HL-60 (cell line): ENCODE data around the genes NFAT5, FCSK and CMTR2.

DNA sequence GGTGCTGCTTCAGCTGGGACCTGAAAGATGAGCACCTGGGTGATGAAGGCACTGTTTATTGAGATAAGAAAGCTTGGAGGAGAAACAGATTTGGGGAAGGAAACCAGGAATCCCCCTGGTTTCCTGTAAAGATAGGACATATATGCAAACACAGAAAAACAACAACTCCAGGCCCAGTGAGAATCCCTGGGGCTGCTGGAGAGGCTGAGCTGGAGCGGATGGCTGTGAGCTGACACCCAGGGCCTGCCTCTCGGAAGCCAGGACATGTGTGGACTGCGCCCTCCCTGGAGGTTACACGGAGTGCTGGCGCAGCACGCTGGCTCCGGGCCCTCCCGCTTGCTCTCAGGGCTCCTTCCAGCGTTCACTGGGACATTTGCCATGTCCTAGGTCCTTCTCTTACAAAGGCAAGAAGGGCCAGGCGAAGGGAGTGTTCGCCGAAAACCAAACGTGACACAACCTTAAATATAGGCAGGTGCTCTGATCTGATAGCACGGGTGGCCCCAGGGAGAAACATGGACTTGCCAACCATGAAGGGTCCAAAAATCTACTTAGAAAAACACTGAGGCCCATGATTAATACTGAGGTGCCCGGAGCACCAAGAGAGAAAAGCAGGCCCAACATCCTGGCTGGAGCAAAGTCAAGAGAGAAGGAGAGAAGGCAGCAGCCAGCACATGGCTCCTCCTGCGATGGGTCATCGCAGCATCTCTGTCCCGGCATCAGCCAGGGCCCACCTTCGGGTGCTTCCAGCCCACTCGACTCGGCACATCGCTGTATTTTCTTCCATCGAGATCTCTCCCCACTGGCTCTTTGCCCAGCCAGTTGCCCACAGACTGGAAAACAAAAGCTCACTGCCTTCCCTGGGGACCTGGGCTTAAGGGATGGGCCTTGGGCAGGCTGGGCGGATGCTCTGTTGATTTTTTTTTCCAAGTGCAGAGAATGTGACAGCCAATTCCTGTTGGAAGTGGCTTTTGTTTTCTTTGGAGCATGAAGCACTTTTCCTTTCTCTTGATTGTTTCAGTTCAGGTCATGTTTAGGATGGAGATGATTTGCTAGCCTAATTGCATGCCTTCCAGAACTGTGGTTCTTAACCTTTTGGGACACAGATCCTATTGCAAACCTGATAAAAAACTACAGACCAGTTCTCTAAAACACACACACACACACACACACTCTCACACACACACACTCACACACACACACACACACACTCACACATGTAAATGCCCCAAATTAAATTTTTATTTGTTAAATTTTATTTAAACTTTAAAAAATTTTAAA lies 57.9 kb downstream of the CYB5B start:
- RRBS = 100% methylated on average over 4 of the region's 24 CpGs

DNA sequence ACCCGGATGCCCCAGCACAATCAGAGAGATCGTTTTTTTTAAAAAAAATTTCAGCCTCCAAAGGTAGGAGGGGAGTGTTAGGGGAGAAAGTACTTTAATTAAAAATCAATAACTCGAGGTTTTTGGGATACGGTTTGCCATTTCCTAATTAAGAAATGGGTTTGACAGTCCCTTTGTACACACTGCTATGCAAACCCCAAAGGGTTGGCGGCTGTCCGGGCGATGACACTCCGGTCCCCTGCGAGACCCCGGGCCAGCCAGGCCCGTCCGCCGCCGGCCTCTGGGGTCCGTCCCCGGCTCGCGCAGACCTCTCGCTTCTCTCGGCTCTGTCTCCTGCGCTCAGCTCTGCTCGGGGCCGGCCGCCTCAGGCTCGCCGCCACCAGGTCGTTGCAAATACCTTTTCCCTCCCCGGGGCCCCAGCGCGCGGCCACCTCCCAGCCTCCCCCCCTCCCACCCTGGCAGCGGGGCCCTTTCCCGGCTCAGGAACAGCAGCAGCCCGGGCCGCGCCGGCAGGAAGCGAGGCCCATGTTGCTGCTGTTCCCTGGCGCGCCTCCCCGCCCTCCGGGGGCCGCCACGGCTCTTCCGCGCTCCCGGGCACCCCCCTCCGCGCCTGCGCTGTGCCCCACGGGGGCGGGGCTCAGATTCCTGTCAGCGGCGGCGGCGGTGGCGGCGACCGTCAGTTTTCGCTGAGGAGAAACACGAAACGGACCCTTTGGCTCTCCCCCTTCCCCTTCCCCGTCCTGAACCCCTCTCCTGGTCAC lies at the start of gene NFAT5:
NFAT5 (plus strand) TSS at position 640 of the 761 bp plus-strand sequence.
- RRBS = 3% methylated on average over 24 of the region's 63 CpGs

DNA sequence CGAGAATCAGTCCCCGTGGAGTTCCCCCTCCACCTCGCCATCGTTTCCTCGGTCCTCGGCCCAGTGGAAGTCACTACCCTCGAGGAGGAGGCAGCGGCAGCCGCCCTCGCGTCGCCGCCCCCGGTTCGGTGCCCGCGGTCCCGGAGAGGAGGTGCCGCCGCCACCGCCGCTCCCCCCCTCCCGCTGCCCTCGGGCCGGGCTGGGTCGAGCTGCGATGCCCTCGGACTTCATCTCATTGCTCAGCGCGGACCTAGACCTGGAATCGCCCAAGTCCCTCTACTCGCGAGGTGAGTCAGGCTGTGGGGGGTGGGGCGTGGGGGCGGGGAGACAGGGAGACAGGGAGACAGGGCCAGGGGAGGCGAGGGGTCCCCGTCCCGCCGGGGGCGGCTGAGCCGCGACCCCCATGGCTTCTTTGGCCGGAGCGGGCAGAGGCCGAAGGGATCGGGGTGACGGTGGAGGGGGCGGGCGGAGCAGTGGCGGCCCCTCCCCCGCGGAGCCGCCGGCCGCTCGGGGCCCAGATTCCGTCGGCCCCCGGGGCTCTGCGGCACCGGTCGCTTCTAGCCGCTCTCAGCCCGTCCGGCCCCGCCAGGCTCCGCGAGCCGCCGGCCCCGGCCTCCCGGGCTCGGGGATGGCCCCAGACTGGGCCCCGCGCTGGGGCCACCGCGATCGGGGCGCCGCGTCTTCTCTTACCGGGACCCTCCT lies 473 bp downstream of the NFAT5 start:
- RRBS = 3% methylated on average over 34 of the region's 82 CpGs

- RRBS = no CpG with 5 or more reads among the region's 6 CpGs
Measured at GRCh38 chr16:69569247-69569716, 3.5 kb downstream of the NFAT5 start.

DNA sequence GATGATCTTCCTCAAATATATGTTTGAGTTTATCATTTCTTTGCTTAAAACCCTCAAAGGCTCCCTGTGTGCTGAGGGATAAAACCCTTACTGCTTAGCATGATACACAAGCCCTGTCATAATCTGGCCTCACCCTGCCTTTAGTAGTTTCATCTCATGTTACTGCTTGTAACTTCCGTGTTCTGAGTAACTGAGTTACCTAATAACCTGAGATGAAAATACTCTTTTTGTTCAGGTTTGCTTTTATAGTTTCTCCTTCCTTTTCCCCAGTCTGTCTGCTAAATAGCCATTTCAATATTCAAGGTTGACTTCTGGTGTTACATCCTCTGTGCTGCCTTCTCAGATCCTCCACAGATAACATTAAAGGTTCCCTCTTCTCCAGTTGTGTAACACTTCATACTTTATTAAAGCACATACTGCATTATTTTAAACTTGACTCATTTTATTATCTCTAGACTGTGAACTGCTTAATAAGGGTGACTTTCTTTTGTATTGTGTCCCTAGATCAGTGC lies 47.6 kb downstream of the NFAT5 start:
- RRBS = no CpG with 5 or more reads among the region's 1 CpG

DNA sequence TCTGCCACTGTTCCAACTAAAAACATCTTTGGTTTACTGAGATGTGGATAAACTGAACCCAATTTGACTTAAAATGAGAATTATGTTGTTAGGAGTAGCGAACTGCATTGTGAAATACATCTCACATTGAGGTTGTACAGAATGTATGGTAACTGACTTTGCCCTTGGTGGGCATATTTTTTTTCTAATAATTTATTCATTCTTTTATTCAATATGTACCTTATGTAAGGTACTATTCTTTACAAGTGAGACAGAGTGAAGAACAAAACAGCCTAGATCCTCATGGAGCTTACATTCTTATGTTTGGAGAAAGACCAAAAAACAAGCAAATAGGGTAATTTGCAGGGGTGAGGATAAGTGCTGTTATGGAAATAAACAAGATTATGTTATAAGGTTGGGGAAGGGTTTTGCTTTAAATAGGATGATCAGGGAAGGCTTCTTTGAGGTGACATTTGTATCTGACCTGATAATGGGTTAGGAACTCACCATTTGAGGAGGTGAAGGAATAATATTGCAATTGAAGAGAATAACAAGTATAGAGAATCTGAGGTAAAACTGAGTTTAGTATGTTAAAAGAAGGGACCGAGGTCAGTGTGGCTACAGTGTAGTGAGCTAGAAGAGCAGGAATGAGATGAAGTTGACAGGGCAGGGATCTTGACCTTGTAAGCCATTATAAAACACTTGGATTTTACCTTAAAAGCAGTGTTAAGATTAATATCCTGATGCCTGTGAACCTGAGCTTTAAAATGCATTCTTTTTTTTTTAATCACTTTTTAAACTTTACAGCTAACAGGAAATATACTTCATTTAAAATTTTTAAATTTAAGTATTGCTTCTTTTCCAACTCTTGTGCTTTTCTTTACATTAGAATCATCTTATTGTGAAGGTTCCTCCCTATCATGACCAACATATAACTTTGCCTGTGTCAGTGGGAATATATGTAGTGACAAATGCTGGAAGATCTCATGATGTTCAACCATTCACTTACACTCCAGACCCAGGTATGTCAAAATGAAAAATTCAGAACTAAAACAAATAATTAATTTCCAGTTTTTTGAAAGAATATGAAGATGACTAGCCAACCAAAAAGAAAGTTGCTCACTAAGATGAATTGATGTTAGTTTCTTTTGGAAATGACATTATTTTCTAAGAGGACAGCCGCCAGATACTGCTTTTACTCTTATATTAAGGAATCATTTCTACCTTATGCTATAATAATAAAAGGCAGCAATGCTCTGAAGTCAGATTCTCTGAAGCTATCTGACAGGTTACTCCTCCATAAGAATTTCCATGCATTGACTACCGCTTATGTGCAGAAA lies 49.6 kb downstream of the NQO1 start:
- RRBS = no CpG with 5 or more reads among the region's 4 CpGs

DNA sequence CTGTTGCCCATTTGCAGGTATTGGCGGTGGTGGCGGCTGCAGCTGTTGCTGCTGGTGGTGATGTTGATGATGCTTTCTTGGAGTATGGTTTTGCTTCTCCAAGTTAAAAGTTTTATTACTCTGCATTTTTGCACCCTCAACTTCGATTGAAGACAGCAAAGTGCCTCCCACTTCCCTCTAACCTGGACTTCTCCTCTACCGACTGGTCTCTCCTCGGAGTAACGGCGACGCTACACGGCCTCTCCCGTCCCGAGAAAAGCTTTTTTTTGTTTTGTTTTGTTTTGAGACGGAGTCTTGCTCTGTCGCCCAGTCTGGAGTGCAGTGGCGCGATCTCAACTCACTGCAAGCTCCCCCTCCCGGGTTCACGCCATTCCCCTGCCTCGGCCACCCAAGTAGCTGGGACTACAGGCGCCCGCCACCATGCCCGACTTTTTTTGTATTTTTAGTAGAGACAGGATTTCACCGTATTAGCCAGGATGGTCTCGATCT lies 3.1 kb upstream of the NOB1 start:
- RRBS = no CpG with 5 or more reads among the region's 23 CpGs

GRCh38 chr16:69926670-69927191 lies 24.4 kb upstream of the CLEC18A start:
- RRBS = no CpG with 5 or more reads among the region's 10 CpGs

GRCh38 chr16:70060600-70061377 lies 53.3 kb upstream of the PDPR start:
- RRBS = no CpG with 5 or more reads among the region's 7 CpGs

DNA sequence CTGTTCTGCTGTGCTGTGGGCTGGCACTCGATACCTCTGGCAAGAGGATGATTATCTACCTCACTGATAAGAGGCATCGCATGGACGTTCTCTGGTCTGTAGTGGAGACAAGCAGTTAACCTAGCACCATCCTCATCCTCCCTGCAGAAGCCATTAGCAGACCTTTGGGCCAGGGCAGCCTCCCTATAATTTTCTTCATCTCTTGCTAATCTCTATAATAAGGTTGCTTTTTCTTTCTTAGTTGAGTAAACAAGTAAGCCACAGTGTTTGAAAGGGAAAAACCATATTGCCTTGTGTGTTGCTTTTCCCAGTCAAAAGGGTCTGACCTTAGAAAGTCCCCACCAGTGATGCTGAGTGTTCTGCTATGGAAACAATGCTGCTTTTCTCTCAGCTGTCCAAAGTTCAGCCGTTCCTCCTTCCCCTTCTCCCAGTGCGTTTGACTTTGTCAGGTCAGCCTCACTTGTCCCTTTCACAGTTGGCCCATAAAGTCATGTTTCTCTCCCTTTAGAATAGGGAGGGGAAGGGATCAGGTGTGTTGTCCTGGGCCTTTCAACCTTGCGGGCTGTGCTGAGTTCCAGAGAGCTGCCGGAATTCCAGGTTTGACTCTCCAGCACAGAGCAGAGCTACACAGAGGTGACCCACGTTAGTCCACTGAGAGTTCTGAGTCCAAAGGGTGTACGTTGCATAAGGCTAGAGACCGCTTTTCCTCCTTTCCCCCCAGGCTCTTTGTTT lies 16.0 kb upstream of the CLEC18C start:
- RRBS = no CpG with 5 or more reads among the region's 10 CpGs

DNA sequence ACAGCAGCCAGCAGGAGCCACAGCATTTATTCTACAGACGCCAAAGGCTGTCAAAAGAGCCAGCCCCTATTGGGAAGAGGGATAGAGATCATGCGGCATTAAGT lies 399 bp upstream of the EXOSC6 start:
- RRBS = no CpG with 5 or more reads among the region's 2 CpGs

DNA sequence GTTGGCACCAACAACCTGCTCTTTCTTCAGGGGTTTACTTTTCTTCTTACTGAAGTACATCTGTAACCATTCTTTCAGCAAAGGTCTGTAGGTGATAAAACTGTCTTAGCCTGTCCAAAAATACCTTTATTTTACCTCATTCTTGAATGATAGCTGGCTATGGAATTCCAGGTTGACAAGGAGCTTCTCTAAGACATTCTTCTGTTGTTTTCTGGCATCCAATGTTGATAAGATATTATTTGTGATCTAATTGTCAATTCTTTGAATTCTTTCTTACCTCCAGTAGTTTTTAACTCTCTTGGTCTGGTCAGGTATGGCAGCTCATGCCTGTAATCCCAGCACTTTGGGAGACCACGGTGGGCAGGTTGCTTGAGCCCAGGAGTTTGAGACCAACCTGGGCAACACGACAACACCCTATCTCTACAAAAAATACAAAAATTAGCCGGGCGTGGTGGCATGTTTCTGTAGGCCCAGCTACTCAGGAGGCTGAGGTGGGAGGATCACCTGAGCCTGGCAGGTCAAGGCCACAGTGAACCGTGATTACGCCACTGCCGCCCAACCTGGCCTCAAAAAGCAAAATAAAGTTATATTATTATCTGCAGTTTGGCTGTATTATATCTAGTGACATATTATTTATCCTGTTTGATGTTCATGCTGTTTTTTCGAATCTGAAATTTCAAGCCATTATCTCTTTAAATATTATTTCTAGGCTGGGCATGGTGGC lies 26.7 kb downstream of the ST3GAL2 start:
- RRBS = no CpG with 5 or more reads among the region's 8 CpGs

DNA sequence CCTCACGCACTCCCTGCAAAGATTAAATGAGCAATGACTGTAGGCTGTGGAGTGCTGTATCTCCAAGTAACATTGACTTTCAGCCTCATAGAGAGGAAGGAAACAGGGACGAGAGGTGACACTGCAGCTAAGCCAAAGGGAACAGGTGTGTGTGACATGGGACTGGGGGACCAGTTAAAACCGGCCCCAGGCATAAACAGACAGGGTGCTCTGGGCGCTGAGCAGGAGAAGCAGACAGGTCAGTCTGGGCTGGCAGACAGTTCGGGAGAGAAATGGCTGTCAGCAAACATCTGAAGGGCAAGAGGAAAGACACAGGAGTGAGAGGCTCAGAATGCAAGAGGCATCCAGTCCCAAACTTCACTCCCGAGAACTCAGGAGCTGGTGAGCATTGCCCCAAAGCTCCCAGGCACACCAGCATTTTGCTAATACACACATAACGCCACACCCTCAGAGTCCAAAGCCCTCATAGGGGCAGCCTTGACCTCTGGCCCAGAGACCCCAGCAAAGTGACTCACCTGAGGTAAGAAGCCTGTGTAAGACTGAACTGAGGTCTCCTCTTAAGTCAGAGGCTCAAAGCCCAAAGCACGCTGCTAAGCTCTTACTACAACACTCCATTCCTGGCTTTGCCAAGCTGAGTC lies 16.6 kb downstream of the ST3GAL2 start:
- RRBS = no CpG with 5 or more reads among the region's 8 CpGs

- RRBS = 3% methylated on average over 48 of the region's 77 CpGs
Measured at GRCh38 chr16:70454005-70455117, at the start of gene FCSK. TSS of gene FCSK (plus strand) at chr16:70454595.

DNA sequence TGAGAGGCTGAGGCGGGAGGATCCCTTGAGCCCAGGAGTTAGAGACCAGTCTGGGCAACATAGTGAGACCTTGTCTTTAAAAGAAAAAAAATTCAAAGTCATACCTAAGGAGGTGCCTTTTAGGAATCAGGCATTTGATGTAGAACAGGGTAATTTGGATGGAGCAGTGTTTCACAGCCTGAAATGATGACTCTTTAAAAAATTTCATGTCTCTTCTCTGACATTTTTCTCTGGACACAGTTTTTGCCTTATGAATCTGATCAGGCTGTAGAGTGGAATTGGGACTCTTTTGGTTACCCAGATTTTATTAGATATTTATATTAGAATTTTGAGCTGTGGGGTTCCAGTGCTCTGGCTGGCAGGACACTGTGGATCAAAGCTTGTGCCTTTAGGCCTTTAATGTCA lies 14.2 kb downstream of the SF3B3 start:
- RRBS = no CpG with 5 or more reads among the region's 1 CpG

GRCh38 chr16:70579441-70580247 lies 56.0 kb downstream of the SF3B3 start:
- RRBS = no CpG with 5 or more reads among the region's 17 CpGs

- RRBS = 84% methylated on average over 2 of the region's 15 CpGs
Measured at GRCh38 chr16:70683973-70684919, 1.6 kb downstream of the MTSS2 start.

- RRBS = no CpG with 5 or more reads among the region's 12 CpGs
Measured at GRCh38 chr16:70695448-70696139, 9.7 kb upstream of the MTSS2 start.

DNA sequence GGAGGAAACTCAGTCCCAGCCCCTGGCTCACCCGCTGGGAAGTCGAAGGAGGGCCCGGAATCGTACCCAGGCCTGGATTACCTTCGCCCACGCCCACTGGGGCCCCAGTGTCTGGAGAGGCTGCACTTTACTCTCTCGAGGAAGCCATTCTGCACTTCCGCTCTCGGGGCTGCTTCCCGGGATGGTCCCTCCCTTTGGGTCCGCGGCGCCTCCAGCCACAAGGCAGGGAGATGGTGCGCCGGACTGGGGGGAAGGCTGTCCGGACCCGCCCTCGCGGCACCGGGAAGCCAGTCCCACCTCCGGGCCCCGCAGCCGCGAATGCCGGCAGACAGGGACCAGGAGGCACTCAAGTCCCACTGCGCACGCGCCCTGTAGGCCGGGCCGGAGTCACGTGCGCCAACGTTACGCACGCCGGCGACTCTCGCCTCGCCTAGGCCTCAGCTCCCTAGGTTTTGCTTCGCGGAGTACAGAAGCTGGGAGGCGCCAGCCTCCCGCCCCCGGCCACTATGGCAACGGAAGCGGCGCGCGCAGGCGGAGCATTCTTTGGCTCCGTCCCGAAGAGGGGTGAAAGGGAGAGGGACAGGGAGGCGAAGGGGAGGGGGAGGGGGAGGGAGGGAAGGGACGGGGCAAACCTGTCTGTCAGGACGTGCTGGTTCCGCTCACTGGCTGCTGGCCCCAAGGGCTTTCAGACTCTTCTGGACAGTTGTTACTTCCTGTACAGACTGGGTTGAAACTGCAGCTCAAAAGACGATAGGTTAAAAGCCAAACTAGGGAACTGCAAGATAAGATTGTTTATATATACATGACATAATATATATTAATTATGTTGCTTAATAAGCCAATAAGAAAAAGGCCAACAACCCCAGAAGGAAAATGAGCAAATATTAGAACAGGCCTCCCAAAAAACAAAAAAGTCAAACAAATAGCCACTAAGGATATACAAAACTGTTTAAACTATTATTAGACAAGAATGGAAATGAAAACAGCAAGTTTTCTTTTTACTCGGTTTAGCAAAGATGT lies at the start of gene CMTR2:
CMTR2 (minus strand) TSS at position 348 of the 1,020 bp plus-strand sequence.
- RRBS = 3% methylated on average over 25 of the region's 58 CpGs

- RRBS = 61% methylated on average over 3 of the region's 8 CpGs
Measured at GRCh38 chr16:71348813-71349012, 9.8 kb upstream of the CALB2 start.